ENCODE measurements around the gene PITPNM2.

- PRO-cap, result no peak
These were observed 1.5 kb downstream of the HCAR1 start for GRCh38 chr12:122729283-122729485.

GRCh38 chr12:122849374-122850224, 14.3 kb downstream of the HIP1R start:
- PRO-cap, result no peak

DNA sequence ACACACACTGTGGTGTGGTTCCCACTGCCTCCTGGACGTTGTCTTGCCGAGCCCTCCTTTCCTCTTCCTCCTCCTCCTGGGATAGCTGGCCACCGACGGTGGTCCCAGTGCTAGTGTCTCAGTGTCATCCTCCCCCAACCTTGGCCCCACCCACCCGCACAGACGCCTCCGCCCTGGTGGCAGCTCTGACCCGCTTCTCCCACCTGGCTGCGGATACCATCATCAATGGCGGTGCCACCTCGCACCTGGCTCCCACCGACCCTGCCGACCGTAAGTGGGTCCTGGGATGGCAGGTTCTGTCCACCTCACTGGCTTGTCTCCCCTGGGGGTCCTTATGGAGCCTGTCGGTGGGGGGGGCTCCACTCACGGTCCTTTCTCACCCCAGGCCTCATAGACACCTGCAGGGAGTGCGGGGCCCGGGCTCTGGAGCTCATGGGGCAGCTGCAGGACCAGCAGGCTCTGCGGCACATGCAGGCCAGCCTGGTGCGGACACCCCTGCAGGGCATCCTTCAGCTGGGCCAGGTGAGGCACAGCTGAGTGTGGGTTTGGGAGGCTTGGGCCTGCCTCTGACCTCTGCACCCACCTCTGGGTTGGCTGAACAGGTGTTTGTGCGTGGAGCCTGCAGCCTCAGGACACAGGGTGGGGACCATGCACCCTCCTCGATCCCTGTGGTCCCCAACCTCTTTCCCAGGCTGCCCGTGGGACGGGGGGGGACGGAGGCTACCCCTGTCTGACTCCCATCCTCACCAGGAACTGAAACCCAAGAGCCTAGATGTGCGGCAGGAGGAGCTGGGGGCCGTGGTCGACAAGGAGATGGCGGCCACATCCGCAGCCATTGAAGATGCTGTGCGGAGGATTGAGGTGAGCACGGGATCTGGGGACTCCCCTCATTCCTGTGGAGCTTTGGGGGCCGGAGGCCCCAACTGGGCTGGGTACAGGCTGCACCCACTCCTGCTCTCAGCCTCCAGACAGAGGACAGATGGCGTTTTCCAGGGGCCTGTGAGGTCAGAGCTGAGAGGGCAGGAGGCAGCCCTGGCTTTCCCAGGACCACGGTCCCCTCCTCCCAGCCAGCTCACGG, 23.8 kb downstream of the HIP1R start:
- PRO-cap, result no peak

GRCh38 chr12:122870599-122871711, 25.0 kb downstream of the VPS37B start:
- PRO-cap, result no peak

GRCh38 chr12:122961527-122962215, 4.6 kb downstream of the ABCB9 start:
- PRO-cap, result no peak

DNA sequence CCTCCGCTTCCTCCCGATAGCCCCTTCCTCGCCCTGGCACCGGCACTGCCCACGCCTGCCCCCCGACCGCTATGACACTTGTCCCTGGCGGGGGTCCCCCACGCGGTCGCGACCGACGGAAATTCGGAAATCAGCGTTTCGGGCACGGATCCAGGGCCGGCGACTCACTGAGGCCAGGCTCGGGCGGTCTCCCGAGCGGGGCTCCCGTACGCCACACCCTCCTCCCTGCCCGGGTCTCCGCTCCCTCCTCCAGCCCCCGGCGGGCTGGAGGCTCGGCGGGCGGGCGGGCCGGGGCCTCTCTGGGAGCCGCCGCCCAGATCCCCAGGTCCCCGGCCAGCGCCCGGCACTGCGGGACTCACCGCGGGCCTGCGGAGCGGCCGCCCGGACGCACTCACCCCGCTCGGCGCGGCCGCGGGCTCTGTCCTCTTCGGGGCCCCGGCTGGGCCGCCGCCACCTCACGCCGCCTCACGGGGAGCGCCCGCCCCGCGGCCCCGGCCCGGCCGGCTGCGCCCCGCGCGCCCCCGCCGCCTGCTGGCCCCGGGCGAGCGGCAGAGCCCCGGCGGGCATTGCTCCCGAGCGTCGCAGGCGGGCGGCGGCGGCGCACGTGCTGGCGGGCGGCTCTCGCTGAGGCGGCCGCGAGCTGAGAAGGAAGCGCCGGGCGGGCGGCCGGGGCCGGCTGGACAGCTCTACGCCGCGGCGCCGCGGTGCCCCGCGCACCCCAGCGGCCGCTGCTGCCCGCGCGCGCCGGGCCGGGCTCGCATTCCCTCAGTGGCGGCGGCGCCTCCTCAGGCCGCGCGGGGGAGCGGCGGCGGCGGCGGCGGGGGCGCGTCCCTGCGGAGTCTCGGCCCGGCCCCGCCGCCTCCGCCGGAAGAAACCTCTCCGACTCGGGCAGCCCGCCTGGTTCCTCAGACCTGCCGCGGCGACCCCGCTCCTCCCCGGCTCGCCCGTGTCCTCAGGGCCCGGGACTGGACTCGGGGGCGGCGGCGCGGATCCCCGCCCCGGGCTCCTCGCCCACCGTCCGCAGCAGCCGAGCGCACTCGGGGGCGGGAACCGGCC, at the start of gene PITPNM2:
TSS of gene PITPNM2 (minus strand) at position 733 of the 1,056 bp plus-strand sequence.
- PRO-cap, result bidirectional peak, plus-strand start at position 258 of the sequence, minus-strand start at position 76 of the sequence; bidirectional peak, plus-strand start at position 794 of the sequence, minus-strand start at position 756 of the sequence; bidirectional peak, plus-strand start at position 888 of the sequence, minus-strand start at position 880 of the sequence; bidirectional peak, plus-strand start at position 961 of the sequence, minus-strand start at position 961 of the sequence

GRCh38 chr12:123237601-123238108, 4.4 kb downstream of the MTRFR start:
- PRO-cap, result no peak

- PRO-cap, result no peak
These were observed 45.0 kb downstream of the SBNO1 start for GRCh38 chr12:123319651-123320072.

- PRO-cap, result no peak
These were observed 30.7 kb downstream of the SBNO1 start for GRCh38 chr12:123333956-123334409.

GRCh38 chr12:123389605-123390504, 5.9 kb downstream of the KMT5A start:
- PRO-cap, result unidirectional peak, minus-strand start at chr12:123389862; unidirectional peak, minus-strand start at chr12:123389962; unidirectional peak, minus-strand start at chr12:123390132

- PRO-cap, result no peak
These were observed 6.6 kb downstream of the KMT5A start for GRCh38 chr12:123390505-123390965.

DNA sequence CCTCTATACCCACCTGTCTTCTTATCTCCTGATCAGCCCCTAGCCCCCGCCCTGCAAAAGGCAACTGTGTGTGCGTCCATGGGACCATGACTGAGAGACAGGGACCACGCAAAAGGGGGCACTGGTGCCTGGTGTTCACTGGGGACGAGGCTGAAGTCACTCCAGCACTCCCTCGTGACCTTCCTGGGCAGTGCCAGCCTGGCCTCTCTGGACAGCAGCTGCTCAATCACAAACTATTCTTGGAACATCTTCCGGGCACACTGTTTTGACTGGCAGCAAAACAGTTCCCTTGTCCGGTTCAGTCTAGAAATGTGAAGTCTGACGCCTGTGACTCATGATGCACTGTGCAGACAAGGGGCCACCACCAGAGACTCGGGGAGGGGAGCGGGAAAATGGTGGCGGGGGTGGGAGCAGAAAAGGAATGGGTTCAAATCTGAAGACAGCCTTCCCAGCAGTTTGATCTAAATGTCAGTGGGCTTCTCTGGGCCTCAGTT, 20.8 kb downstream of the SNRNP35 start:
- PRO-cap, result no peak

DNA sequence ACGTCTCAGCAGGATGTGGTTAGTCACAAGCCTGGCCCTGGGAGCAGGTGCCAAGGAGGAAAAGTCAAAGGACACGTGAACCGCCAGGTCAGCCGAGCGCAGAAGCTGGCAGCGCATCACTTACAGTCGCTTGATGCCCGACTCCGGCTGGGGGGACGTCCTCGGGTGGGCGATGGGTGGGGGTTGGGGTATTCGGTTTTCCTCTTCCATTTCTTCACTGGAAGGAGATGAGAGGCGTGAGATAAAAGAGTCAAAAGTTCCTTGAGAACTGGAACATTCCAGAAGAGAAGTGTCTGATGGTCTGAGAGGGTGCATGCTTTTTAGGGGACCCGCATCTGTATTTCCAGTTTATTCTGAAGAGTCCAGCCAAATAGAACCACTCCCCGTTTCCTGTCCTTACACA, 26.1 kb downstream of the SNRNP35 start:
- PRO-cap, result no peak

DNA sequence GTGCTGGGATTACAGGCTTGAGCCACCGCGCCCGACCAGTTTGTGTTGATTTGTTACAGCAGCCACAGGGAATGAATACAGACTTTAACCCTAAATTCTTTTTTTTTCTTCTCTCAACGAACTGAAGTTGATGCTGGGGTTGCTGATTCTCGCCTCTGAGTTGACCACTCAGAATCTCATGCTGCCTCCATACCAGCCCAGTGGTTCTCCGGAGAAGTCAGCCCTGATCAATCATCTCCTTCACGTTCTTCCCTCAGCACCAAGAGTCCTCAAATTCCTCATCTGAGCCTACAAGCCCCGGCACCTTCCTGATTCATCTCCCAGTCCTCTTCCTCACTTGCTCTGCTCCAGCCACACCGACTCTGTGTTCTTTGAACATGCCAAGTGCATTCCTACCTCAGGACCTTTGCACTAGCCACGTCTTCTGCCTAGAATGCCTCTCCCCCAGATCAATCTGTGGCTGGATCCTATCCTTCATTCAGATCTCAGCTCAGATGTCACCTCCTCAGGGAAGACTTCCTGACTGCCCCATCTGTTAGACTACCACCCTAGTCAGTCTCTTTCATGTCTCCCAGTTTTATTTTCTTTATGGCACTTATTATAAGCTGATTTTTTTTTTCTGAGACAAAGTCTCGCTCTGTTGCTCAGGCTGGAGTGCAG, 4.7 kb downstream of the RILPL1 start:
- PRO-cap, result no peak

DNA sequence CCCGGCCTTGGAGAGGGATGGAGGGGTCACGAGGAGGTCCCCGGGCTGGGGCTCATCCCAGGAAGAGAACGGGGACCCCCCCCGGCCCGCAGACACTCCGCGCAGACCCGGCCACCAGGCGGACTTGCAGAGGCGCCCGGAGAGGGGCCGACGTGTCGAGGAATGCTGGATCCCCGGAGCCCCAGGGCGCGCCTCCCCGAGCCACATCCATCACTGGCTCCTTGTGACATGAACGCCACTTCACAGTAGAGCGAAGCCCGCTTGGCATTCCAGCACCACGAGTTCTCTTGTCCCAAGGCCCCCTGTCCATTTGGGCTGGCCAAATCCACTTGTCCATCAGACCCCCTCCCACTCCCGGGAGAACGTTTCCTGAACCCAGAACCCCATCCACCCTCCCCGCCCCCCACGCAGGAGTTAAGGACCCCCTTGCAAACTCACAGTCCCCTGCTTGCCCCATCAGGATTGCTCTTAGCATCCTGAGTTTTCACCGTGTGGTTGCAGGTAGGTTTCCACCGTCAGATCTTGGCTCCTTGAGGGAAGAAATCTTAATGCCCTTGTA, 809 bp upstream of the RILPL1 start:
- PRO-cap, result bidirectional peak, plus-strand start at position 97 of the sequence, minus-strand start at position 158 of the sequence; bidirectional peak, plus-strand start at position 251 of the sequence, minus-strand start at position 190 of the sequence

DNA sequence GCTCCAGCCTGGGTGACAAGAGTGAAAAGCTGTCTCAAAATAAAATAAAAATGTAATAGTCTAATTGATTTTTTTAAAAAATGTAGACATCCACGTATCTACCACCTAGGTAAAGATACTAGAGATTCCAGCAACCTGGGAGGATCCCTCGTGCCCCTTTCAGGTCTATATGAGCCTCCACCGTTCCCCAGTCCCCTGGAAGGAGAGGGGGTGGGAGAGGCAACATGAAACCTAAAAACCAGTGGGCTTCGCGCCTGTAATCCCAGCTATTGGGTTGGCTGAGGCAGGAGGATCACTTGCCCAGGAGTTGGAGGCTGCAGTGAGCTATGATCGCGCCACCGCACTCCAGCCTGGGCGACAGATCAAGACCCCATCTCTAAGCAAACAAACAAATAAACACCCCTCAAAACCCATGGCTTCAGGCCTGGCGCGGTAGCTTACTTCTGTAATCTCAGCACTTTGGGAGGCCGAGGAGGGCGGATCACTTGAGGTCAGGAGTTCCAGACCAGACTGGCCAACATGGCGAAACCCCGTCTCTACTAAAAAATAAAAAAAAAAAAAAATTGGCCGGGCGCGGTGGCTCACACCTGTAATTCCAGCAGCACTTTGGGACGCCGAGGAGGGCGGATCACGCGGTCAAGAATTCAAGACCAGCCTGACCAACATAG, 1.1 kb upstream of the TMED2 start:
- PRO-cap, result unidirectional peak, plus-strand start at position 301 of the sequence

DNA sequence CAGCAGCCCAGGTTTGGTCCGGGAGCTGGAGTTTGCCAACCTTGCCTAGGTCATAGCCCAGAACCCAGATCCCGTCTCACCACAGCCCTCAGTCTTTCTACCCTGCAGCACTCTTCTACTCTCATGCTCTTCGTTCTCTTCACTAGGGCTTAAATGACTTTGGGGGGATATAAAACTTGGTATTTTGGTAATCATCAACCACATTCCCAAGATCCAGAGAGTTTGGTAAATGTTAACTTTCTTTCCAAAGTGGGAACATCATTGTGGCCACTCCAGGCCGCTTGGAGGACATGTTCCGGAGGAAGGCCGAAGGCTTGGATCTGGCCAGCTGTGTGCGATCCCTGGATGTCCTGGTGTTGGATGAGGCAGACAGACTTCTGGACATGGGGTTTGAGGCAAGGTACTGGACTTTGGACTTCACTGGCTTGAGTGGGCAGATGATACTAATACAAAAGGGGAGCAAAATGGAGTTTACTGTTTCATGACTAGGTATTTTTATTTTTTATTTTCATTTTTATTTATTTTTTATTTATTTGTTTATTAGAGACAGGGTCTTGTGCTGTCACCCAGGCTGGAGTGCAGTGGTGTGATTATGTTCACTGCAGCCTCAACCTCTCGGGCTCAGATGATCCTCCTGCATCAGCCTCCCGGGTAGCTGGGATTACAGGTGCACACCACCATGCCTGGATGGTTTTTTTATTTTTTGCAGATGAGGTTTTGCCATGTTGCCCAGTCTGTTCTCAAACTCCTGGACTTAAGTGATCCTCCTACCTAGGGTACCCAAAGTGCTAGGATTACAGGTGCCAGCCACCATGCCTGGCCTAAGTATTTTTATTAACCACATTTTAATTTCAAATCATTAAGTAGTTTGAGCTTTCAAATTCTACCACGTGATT, 6.8 kb downstream of the DDX55 start:
- PRO-cap, result no peak

- PRO-cap, result no peak
These were observed 30.9 kb downstream of the CCDC92 start for GRCh38 chr12:123941770-123942107.

GRCh38 chr12:123997374-123997842, 24.4 kb downstream of the ZNF664 start:
- PRO-cap, result unidirectional peak, minus-strand start at chr12:123997579

DNA sequence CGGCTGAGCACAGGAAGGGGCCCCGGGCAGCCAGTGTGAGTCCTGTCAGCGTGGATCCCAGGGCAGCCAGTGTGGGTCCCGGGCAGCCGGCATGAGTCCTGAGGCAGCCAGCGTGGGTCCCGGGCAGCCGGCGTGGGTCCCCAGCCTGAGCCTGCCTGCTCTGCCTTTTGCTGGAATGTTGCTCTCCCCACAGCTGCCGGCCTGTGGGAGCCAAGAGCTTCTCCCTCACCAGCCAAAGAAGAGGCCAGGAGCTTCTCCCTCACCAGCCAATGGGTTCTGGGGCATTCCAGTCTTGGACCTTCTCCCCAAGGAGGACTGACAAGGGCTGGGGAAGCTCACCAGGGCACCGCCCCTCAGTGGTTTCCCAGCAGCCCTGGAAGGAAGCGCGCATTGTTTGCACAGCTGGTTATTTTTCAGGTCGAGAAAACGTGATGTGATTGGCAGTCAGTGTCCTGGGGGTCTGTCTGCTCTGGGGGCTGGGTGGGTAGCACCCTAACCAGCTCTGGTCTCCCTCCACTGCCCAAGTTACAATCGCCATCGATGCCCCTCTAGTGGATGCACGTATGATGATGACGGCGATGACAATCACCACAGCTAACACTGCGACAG, 14.9 kb upstream of the RFLNA start:
- PRO-cap, result unidirectional peak, plus-strand start at position 100 of the sequence